ENCODE measurements around the genes RAMAC, TM6SF1 and PDE8A.

GRCh38 chr15:82476500-82477036 is 47.0 kb downstream of the GOLGA6L9 start:
- PRO-cap: no peak
- RAMPAGE, long total RNA: no peak

- PRO-cap: no peak
- RAMPAGE, long total RNA: no peak
Observed at GRCh38 chr15:82837559-82838835, 28.6 kb downstream of the WHAMM start.

DNA sequence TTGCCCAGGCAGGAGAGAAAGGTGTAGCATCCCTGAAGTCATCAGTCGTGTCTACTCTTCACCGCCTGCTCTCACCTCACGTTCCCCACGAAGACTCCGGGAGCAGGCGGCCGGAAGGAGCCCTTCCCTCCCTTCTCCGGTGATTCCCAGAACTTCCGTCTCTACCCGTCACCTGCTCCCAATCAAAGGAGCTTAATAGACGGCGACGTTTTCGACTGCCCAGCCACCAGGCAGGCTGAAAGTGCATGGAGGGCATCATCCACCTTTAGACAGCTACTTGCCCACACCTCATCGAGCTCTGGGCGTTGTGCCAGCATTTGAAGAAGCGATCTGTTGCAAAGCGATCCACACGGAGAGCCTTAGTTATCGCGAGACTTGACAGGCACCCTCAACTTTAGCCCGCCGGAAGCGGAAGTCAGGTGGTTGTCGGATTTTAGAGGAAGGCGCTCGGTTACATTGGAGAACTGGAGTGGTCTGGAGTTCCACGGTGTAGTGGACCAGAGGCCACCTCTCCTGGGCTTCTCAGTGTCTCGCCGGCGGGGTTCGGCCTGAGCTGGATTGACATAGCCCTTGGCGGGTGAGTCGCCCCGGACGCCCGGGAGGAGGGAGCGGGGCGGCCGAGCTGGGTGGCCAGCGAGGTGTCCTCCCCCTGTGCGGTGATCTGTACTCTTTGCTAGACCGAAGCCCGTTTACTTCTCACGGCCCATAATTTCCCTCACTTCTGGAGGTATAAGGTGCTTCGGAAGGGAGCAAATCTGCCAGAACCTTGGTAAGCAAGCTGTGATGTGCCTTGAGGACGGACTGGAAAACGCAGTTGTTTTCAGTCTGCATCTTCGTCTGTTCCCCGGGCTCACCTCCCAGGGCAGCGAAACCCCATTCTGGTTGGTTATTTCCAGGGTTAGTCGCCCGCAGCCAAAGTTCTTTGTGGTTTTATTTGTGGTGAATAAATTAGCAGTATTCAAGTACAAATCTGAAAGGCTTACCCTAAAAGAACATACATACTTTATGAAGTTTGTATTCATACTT is at the start of gene RAMAC:
Gene RAMAC, plus strand, starts transcription at position 418 of the 1,026 bp plus-strand sequence.
- PRO-cap: no peak
- RAMPAGE, long total RNA: no peak

DNA sequence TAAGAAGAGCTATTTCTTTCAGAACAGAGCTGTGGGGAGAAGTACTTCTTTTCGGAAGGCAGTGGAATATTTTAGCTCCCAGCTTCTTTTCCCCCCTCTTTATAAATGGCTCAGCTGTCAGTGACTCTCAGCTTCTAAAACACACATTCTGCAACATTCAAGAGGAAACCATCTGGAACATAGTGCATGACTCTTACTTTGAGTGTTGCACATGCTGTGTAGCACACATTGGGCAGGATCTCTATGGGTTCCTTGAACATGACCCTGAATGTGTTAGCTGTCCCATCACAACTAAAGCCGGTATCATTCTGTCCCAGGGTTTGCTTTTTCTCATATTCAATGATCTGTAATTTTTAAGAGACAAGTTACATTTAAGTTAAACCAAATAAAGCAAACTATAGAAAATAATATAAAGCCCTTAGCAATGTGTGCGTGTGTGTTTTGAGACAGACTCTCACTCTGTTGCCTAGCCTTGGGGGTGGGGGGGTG is 7.1 kb upstream of the C15orf40 start:
- PRO-cap: no peak
- RAMPAGE, long total RNA: no peak

DNA sequence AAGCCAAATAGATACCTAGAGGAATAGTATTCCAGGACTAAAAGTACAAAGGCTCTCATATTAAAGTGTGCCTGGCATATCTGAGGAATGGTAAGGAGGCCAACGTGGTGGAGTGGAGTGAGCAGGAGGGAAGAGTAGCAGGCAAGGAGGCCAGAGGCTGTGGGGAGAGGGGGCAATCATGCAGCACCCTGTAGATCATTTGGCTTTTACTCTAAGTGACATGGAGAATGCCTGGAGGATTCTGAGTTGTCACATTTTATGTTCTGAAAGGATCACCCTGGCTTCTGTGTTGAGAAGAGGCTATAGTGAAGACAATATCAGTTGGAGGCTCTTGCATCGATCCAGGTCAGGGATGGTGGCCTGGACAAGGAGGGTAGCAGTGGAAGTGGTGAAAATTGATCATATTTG is 23.8 kb downstream of the BTBD1 start:
- PRO-cap: no peak
- RAMPAGE, long total RNA: no peak

- PRO-cap: no peak
- RAMPAGE, long total RNA: no peak
Observed at GRCh38 chr15:83106990-83108113, at the start of gene TM6SF1. TM6SF1 (plus strand) TSS chr15:83107645.

GRCh38 chr15:83206929-83207315 is 701 bp downstream of the HDGFL3 start:
- PRO-cap: no peak
- RAMPAGE, long total RNA: no peak

DNA sequence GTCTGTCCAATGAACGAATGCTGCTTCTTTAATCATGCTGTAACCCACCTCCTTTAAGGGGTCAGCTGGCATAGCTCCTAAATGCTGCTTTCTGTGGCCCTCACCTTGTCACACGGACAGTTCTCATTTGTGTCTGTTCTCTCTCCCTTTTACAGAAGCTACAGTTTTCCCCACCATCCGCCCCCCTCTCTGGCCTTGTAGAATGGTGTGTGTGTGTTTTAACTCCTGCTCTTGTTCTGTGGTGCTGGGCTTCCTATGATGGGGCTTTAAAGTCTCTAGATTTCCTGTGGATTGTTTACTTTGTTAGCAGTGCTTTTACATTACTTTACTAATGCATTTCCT is 1.2 kb upstream of the HDGFL3 start:
- PRO-cap: no peak
- RAMPAGE, long total RNA: no peak

GRCh38 chr15:83656936-83657705 is 3.2 kb downstream of the ADAMTSL3 start:
- PRO-cap: no peak
- RAMPAGE, long total RNA: no peak

- PRO-cap: no peak
- RAMPAGE, long total RNA: no peak
Observed at GRCh38 chr15:84616269-84616482, 15.4 kb downstream of the ZSCAN2 start.

- PRO-cap: no peak
- RAMPAGE, long total RNA: no peak
Observed at GRCh38 chr15:84645344-84646676, 8.3 kb downstream of the WDR73 start.

GRCh38 chr15:84652212-84652821 is 1.8 kb downstream of the WDR73 start:
- PRO-cap: no peak
- RAMPAGE, long total RNA: no peak

DNA sequence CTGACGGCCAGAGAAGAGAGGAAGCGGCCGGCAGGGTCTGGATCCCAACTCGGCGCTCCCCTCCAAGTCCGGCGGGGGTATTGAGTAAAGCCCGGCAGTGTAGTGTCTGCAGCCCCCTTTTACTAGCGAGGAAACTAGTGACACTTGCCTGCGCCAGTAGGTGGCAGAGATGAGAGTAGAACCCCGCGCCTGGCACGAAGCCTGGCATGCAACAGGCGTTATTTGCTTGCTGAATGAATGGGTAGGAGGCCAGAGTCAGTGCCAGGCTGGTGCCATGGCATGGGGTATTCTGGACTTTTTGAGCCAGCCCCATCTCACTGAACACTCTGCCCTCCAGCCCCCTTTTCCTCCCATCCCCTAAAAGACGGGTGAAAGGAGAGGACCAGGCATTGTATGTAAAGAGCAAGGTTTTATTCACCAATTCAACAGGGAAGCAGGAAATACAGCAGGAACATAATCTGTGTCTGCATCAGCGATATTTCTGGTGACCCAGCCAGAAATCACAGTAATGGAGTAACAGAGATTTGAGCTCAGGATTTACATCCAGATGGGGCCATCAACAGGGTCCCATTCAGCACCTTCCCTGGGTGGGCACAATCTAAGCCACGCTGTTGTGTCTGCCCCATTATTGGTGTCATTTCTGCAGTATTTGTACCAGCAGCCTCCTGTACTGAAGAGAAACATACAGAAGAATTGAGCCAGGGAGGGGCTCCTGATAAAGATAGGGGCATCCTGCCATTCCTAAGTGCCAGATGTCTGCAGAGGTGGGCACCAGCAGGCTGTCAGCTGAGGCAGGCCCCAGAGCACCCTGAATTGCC is 866 bp upstream of the WDR73 start:
- PRO-cap: no peak
- RAMPAGE, long total RNA: no peak

- PRO-cap: no peak
- RAMPAGE, long total RNA: no peak
Observed at GRCh38 chr15:84695397-84695895, 20.5 kb downstream of the SEC11A start.

- PRO-cap: no peak
- RAMPAGE, long total RNA: no peak
Observed at GRCh38 chr15:84817704-84818586, 789 bp downstream of the ALPK3 start.

DNA sequence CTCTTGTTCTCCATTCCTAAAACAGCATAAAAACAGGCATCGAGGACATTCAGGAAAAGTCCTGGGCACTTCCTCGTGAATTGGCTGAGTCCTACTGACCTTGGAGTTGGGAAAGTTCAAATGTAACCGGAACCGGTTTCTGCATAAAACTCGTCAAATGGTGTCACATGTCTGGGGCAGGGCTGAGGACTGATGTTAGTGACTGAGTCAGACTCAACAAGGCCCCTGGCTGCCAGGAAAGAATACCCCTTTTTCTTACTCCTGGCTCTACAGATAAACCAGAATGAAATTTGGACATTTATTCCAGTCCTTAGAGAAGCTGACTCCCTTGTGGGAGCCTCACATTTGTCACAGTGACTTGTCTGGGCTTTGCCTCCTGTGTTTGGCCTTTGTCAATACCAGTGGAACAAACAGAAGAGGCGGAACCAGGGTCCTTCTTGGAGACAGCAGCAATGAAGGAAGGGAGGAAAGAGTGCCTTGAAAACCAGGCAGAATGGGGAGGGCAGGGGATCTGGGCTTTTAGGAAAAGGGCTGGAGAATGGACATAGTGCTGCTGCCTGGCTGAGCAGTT is 1.5 kb downstream of the ALPK3 start:
- PRO-cap: no peak
- RAMPAGE, long total RNA: no peak

- PRO-cap: no peak
- RAMPAGE, long total RNA: no peak
Observed at GRCh38 chr15:84824154-84824947, 7.2 kb downstream of the ALPK3 start.

DNA sequence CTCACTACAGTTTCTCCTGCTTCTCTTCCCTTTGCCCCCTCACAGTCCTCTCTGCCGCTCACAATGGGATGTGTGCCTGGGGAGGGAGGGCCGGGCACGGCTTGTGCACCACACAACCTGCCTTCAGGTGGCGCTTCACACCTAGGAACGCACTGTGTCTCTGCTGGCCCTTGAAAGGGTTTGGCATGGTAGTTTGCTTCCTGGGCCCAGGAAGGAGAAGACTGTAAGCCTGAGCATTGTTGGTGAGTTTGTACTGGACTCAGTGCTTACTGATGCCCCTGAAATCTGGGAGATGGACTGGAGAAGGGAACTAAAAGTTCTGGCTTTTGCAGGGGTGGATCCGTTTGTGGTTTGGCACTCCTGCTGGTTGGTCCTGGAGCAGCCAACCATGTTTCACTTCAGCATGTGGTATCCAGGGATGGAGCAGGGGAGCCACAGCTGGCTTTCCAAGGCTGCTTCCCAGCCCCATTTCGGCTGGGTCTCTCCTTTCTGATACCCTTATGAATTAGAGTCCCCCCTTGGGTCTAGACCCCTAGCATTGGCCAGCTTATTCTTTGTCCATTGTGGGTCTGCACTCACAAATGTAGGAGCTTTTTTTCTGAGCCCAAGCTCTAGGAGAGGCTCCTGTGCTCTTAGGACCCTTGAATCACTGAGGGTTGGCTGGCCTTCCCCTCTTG is 9.4 kb downstream of the ALPK3 start:
- PRO-cap: no peak
- RAMPAGE, long total RNA: no peak

DNA sequence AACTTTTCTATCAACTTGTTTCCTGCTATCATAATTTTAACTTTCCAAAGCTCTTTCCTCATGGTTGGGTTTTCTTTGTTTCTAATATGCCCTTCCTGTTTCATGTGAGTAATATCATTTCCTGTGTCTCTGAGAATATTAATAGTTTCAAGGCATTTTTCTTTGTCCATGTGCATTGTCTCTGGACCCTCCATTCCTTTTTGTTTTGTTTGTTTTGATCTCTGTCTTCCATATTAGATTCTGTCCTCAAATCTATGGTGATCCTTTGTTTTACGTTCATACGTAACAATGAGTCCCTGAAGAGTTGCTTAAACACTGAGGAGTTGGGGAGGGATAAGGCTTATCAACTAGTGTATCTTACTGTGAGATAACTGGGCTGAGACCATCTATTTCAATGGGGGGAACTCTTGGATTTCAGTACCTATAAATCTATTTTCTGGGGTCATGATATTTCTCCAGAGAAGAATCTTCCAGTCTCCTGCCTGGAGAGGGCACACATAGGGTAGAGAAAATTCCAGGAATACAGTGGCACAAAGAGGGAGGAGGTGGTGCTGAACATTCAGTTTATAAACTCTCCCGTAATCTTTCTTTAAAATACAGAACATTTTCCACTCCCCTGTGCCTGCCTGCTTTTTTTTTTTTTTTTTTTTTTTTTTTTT is 21.9 kb upstream of the PDE8A start:
- PRO-cap: no peak
- RAMPAGE, long total RNA: no peak

GRCh38 chr15:84981571-84982373 is at the start of gene PDE8A:
PDE8A (plus strand) TSS chr15:84981856.
- PRO-cap: no peak
- RAMPAGE, long total RNA: no peak

All from spinal cord (tissue), 3 donors.